Transverse colon (tissue), 4 donors: ENCODE measurements around a stretch of chr11.

- PRO-cap: bidirectional peak, plus-strand start at chr11:120211404, minus-strand start at chr11:120211504; bidirectional peak, plus-strand start at chr11:120211592, minus-strand start at chr11:120211592; bidirectional peak, plus-strand start at chr11:120211864, minus-strand start at chr11:120211847
- RAMPAGE, long total RNA, 4 experiments: no peak in any of the 4 experiments
Measured at GRCh38 chr11:120211234-120211948, 559 bp downstream of the OAF start.

- PRO-cap: bidirectional peak, plus-strand start at chr11:120213260, minus-strand start at chr11:120213078
- RAMPAGE, long total RNA, 4 experiments: start-site peak on the plus strand in 1 of 4 experiments, at chr11:120213419-120213511 at its widest, 21 reads per replicate
Measured at GRCh38 chr11:120213210-120213793, 2.5 kb downstream of the OAF start.

GRCh38 chr11:120224353-120224776 lies 13.5 kb downstream of the OAF start:
- PRO-cap: no peak
- RAMPAGE, long total RNA, 4 experiments: no peak in any of the 4 experiments

DNA sequence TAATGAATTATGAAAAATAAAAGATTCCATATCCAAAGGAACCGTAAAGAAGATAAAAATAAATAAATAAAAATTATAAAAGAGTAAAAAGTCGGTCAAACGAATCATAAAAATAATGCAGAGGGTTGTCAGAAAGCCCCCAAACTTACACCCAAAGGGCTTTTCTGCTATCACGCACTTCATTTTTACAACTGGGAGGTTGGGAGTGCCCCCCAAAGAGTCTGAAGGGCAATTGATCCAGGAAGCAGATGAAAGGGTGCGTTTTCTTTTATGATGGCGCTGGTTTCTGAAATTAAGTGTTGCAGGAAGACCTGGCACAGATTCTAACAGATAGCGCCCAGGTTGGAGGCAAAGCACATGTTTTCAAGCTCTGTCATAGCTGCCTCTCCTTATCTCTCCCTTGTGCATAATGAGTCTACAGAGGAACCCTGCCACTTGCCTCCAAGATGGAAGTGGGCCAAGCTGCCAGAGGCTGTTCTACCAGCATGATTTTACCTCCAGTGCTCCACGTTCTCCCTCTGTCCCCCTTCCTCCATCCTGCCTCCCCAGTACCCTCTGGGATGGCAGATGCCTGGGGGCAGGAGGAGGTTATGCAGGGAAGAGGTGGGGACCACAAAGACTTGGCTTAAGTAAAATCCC lies 30.1 kb upstream of the TLCD5 start:
- PRO-cap: no peak
- RAMPAGE, long total RNA, 4 experiments: no peak in any of the 4 experiments

DNA sequence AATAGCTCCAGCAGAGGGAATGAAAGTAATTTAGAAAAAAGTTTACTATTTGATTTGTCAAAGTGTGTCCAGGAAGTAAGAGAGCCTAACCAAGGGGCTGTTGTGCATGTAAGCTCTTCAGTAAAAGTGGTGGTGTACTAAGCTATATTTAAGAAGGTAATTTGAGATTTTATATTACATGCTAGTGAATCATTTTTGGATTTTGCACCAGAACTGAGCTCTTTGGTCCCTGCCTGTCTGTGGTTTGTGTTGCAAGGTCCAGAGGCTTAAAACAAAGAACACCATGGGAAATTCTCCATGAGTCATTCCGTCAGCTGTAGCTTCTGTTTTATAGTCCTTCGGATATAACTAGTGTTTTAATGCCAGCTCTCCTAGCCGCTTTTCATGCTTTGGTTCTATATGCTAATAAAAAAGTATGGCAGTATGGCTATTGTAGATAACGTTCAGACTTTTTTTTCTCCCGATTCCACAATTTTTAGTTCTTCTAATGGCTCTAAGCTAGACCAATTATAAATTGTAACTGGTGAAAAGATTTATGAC lies 64.6 kb downstream of the ARHGEF12 start:
- PRO-cap: unidirectional peak, minus-strand start at position 241 of the sequence
- RAMPAGE, long total RNA, 4 experiments: no peak in any of the 4 experiments

DNA sequence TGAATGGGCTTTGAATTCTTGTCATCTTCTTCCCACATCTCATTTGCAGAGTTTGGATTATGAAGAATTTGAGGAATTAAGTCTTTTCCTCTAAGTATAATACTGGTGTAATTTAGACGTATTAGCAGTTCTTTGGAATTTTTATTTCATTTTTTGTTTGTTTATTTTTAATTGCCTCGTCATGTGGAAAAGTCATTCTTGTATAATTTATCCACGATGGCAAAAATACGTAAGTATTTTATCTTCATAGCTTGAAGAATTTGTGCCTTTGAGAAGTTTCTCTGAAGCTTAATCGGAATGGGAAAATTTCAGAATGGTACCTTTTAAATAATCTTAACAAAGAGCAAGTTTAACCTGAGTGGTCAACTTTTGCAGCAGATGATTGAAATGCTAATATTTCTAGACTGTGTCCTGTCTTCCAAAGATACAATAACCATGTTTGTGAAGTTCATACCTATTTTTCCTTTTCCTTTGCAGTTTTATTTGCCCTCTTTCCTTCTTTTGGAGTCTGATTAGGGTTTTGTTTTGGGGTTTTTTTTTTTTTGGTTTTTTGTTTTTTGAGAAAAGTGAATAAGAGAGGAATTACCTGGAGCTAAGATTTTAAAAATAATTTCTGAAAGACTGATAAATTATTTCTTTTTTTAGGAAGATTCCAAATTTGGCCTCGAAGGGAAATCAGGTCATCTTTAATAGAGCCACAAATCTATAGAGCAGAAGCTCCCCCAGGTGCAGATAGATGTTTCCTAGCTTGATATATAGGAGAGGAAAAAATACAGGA lies 73.7 kb downstream of the ARHGEF12 start:
- PRO-cap: no peak
- RAMPAGE, long total RNA, 4 experiments: start-site peak on the plus strand in 1 of 4 experiments, centred at positions 355 to 474 of the sequence, 6 to 7 reads per replicate

DNA sequence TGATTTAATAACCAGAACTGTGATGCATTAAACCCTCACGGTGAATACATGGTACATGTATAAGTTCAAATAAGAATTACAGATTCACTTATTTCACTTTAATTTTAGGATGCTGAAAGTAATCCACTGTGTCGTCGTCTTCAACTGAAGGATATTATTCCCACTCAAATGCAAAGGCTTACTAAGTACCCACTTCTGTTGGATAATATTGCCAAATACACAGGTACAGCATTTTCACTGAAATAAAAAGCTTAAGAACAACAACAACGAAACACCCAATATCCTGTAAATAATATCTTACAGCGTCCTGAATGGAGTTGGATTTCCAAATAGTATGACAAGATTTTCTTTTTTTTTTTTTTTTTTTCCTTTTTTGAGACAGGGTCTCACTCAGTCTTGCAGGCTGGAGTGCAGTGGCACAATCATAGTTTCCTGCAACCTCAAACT lies 44.4 kb upstream of the GRIK4 start:
- PRO-cap: no peak
- RAMPAGE, long total RNA, 4 experiments: no peak in any of the 4 experiments

DNA sequence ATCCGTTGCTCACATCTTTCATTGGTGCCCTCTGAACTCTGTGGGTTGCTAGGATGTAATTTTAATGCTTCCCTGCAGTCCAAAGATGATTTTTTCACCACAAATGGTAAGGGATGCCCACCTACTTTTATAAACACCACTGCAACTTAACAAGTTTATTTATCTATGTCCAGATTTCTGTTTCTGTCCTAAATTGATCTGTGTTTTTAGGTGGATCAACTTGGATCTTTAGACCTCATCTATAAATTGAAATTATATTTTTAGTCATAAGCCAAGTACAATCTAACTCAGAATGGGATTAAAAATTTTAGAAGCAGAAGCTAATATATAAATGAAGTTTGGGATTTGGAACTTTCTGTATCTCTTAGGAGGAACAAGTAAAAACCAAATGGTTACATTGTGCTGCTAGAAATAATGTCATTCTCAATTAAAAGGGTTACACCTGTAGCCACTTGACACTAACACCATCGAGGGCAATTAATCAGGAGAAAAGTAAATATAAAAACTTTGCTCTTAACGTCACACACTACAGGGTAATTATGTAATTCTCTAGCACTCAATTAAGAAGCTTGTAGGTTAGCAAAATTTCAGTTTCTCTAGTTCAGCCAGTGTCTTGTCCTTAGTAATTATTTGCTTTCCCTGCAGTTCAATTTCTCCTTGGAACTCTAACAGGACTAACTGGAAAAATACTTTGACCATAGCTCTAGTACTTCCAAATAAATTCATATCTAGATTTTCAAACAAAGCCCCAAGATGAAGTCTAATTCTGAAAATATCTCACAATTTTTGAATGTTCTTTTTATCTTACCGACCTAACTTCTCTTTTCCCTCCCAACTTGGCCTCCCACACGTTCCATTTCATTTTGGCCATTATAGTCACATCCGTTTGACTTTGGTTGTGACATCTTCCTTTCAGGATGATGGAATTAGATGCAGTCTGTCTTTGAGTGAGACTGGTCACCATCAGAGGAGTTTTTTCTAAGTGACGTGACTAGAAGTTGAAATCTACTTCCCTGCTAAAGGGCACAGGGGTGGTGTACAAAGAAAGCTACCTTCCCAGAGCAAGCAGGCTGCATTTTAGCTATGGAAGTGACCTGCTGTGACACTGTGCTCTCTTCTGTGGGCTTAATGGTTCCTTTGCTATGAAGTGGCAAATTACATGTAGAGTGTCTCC lies 24.5 kb upstream of the GRIK4 start:
- PRO-cap: no peak
- RAMPAGE, long total RNA, 4 experiments: no peak in any of the 4 experiments

GRCh38 chr11:120929464-120929890 lies 94.4 kb upstream of the TBCEL start:
- PRO-cap: no peak
- RAMPAGE, long total RNA, 4 experiments: no peak in any of the 4 experiments

DNA sequence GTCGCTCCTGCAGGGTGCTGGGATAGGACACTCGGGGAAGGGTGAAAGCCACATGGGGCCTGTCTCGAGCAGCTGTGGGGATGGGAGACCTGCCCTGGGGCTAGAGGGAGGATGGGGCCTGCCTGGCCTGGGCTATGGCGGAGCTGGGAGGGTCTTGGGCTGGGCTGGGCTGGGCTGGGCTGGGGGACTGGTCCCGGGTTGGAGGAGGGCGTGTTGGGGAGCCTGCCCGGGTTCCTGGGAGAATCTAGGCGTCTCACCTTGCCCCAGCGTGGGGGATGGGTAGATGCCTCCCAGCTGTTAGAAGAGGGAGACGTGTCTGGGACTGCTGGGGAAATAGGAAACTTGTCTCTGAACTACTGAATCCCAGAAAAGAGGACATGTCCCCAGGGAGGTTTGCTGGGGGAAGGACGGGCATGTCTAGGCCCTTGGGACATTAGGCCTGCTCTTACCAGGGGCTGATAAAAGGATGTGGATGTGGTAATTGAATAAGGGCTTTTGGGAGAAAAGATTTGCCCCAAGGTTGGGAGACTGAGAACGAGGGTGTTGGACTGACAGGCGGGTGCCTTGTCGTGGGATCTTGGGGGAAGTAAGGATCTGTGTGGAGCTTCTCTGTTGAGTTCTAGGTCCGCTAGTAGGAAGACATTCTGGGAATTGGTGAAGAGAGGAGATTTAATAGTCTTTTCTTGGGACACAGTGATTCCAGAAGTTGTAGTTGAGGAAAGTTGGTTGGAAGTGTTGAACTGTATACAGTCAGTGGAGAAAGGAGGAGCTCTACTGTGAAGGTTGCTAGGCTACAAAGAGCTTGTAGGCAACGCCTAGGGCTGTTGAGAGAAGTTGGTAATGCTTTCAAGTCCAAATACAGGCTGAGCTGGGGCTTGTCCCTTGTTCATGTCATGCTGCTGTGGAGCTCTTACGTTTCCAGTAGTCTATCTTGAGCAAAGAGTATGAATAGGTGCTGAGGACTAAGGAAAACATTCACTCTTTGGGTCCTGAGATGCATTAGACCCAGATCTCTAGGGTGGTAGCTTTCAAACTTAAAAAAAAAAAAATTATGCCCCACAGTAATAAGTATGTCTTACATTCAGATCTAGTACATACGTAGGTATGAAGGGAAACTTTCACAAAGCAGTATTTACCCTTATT lies 839 bp downstream of the TBCEL start:
- PRO-cap: no peak
- RAMPAGE, long total RNA, 4 experiments: start-site peak on the plus strand in 1 of 4 experiments, centred at positions 265 to 468 of the sequence, 11 to 14 reads per replicate

DNA sequence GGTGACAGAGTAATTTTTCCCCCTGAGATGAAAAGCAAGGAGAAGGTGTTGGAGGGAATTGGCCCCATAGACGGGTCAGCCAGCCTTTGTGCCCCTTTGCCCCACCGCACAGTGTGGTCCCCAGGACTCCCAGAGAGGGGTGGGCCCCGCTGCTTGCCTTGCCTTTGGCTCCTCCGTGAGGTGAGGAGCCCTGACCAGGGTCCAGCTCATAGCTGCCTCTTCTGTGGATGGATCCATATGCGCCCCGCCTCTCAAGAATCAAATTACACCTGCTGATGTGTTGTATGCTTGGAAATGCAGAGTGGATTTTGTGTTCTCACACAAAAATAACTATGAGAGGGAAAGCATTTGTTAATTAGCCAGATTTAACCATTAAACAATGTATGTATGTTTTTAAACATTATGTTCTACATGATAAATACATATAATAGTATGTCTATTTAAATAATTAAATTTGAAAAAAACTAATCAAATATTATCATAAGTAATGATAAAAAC lies 27.8 kb downstream of the SORL1 start:
- PRO-cap: no peak
- RAMPAGE, long total RNA, 4 experiments: no peak in any of the 4 experiments

GRCh38 chr11:121614747-121615082 lies 162.6 kb downstream of the SORL1 start:
- PRO-cap: no peak
- RAMPAGE, long total RNA, 4 experiments: no peak in any of the 4 experiments

DNA sequence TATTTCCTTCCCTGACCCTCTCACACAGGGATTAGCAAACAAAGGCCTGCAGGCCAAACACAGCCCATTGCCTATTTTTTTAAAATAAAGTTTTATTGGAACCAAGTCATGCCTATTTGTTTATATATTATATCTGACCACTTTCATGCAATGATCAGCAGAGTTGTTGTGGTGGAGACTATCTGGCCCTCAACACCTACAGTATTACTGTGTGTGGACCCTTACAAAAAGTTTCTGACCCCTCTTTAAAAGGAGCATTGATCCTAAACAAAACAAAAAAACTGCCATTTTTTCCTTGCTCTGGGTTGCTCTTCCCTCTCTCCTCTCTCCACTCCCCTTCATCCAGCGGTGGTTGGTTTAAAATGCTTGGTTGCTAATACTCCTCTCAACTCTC lies 168.0 kb downstream of the SORL1 start:
- PRO-cap: no peak
- RAMPAGE, long total RNA, 4 experiments: no peak in any of the 4 experiments

GRCh38 chr11:121630343-121630982 lies 178.3 kb downstream of the SORL1 start:
- PRO-cap: no peak
- RAMPAGE, long total RNA, 4 experiments: start-site peak on the plus strand in 1 of 4 experiments, at chr11:121630591-121631156 at its widest, 10 reads per replicate

GRCh38 chr11:121655331-121656209 lies 203.5 kb downstream of the SORL1 start:
- PRO-cap: bidirectional peak, plus-strand start at chr11:121655747, minus-strand start at chr11:121655634
- RAMPAGE, long total RNA, 4 experiments: no peak in any of the 4 experiments

DNA sequence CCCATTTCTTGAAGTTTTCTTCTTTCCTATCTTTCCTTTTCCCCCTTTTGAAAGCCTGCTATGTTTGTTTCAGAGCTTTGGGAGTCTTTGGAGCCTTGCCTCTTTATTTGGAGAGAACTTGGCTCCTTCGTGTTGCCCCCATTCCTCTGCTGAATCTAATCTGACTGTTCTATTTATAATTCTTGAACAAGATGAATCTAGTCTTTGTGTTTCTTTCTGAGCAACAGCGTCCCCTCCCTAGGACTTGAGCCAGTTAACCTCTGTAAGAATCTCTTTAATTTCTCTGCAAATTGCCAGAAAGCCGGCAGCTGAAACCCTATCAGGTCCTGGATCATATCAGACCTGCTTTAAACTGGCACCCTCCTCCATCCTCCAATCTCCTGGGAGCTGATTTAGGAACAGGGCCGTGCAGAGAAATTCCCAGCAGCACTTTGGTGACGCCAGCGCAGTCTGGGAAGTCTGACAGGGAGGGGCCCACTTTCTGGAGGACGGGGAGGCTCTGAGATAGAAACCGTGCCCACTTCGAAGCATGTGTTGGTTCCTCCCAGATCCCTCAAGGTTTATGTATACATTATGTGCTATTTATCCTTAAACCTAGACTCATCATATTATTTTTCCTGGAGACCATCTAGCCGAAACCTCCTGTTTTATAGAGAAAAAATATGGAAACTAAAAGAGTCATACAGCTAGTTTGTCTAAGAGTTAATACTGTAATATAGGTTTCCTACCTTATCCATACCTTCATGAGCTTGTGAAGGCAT lies 289.9 kb downstream of the SORL1 start:
- PRO-cap: unidirectional peak, minus-strand start at position 148 of the sequence
- RAMPAGE, long total RNA, 4 experiments: no peak in any of the 4 experiments

DNA sequence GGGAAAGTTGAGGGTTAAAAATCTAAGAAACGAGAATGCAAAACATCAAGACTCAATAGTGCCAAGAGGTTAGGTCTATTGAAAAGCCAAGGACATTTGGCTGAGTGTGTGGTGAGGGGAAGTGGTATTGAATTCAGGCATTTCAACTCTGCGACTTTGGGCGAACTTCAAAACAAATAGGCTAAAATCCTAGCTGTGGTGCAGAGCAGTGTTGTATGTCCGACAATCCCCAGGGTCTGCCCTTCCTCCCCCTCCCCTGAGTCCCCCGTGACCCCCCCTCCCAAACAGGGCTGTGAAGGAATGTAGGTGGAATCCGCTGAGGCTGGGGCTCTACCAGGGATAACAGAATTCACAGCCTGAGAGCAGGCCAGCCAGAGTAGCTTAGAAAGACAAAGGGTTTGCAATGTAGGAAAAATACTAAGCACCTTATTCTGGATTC lies 315.3 kb downstream of the BLID start:
- PRO-cap: no peak
- RAMPAGE, long total RNA, 4 experiments: no peak in any of the 4 experiments

GRCh38 chr11:121801142-121801677 lies 314.8 kb downstream of the BLID start:
- PRO-cap: no peak
- RAMPAGE, long total RNA, 4 experiments: no peak in any of the 4 experiments

DNA sequence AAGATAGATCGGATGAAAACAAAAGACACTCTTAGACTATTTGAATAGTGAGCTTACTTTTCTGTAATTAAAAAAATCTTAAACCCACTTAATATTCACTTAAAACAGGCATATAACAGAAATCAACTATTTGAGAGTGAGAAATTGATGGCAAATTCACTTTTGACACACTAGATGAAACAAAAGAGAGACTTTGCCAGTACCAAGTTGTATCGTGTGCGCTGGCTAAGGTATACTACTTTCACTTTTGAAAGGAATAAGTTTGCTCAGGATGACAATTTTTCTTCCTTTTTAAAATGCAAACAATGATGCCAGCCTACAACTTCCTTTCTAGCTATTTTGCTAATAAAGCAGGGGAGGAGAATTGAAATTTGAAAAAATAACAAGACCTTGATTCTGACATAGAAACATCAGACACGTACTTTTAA lies 41.5 kb upstream of the BLID start:
- PRO-cap: no peak
- RAMPAGE, long total RNA, 4 experiments: no peak in any of the 4 experiments

GRCh38 chr11:122422494-122423155 lies 232.9 kb upstream of the UBASH3B start:
- PRO-cap: no peak
- RAMPAGE, long total RNA, 4 experiments: no peak in any of the 4 experiments